LHCN-M2 (cell line): Measurements from ENCODE around the gene RTN4R.

DNA sequence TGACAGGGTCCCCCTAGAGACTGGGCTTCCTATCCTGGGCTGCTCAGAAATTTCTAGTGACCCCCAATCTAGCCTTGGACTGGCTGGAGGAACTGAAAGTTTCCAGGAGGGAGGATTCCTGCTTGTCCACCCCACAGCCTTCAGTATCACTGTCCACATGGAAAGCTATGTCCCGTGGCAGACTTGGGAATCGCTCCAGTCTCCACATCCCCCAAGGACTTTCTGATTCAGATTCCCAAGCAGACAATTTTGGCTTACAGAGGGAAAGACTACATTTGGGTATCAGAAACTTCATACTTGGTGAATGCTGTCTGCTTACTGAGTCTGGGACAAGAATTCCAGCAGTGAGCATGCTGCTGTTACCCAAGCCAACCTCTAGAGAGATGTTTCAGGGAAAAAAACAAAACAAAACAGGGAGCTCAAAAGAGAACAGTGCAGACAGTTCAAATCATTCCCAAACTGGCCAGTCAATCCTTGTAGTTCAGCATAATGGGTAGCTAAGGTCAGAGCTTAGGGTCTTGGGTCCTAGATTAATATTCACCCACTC lies 9.2 kb upstream of the MICAL3 start:
- RAMPAGE, long total RNA, result no peak

DNA sequence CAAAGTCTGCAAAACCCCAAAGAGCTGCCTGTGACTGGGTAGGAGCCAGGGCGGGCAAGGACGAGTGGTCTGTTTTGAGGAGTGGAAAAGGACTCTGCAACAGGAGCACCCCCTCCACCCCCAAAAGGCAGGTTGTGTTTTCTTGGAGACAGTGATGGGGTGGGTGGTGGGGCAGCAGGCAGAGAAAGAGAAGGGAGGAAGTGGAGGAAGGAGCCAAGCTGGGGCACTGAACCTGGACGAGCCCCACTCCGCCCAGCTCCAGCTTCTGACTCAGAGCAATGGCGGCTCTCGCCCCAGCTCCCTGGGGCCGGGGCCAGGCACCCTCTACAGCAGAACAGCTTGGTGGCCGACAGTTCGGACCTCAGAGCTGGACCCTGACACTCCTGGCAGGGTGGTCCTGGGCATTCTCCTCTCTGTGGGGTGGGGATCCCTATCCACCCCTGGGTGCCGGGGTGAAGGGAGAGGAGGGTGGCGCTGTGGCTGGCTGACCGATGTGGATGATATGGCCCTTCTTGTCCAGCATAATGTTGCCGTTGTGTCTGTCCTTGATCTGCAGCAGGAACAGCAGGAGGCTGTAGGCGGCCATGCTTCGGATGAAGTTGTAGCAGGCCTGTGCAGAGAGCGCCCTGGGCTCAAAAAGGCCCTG lies 9.3 kb downstream of the TMEM191B start:
- RAMPAGE, long total RNA, result no peak

- RAMPAGE, long total RNA, result no peak
These were observed 6.8 kb downstream of the PRODH start for GRCh38 chr22:18929407-18929653.

DNA sequence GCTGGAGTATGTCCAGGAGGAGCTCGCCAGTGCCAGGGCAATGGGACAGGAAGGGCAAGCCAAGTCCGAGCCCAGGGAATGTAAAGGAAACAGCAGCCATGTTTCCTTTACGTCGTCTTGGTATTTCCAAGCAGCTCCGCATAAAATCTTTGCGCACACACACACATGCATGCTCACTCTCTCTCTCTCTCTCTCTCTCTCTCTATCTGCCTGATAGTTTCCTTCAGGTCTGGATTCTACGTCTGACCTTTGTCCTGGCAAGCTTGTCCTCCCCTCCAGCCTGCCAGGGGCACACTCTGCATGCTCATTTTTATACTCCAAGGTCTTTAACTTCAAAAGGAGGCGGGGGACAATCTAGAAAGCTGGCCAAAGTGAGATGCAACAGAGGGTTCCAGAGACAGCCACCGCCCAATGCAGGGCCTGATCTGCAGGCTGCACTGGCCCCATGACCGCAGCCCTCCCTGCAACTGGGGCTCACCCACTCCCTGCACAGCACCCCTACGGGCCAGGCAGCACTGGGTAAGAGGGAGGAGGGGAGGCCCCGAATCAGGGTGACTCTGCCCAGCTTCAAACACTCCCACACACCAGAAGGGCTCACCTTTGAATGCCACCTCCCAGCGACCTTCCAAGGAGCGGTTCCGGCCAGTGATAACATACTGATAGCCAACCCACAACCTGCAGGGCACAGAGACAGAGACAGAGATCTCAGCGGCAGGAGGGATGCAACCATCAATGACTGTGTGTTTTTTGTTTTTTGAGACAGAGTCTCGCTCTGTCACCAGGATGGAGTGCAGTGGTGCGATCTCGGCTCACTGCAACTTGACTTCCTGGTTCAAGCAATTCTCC lies 59.4 kb downstream of the DGCR2 start:
- RAMPAGE, long total RNA, result no peak

GRCh38 chr22:19104237-19104876 lies 17.9 kb downstream of the DGCR2 start:
- RAMPAGE, long total RNA, result no peak

- RAMPAGE, long total RNA, result no peak
These were observed 293 bp upstream of the DGCR2 start for GRCh38 chr22:19122514-19122895.

DNA sequence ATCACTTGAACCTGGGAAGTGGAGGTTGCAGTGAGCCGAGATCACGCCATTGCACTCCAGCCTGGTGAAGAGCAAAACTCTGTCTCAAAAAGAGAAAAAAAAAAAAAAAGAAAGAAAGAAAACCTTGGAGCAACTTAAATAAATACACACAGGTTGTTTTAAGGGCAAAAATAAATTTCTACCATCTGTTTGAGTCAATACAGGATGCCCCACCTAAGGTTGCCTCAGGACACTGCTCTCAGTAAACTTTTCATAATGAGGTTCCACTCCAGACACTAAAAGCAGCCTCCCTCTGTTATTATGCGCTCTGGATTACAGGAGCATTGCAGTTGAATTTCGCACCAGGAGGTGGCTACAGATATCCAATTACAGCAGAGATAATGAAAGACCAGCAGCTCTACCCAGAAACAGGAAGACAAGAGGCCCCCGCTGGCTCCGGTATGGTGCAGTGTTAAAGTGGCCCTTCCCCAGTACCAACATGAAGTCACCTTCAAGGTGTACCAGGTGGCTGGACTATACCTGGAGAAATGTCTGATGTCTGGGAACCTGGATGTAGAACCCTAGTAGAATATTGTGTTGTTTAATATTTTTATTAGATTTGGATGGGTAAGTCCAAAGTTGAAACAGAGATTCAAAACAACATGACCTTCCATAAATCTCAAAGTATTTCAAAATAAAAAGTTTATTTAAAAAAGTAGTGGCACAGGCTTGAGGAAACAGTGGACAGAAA lies 39.4 kb upstream of the SLC25A1 start:
- RAMPAGE, long total RNA, result no peak

DNA sequence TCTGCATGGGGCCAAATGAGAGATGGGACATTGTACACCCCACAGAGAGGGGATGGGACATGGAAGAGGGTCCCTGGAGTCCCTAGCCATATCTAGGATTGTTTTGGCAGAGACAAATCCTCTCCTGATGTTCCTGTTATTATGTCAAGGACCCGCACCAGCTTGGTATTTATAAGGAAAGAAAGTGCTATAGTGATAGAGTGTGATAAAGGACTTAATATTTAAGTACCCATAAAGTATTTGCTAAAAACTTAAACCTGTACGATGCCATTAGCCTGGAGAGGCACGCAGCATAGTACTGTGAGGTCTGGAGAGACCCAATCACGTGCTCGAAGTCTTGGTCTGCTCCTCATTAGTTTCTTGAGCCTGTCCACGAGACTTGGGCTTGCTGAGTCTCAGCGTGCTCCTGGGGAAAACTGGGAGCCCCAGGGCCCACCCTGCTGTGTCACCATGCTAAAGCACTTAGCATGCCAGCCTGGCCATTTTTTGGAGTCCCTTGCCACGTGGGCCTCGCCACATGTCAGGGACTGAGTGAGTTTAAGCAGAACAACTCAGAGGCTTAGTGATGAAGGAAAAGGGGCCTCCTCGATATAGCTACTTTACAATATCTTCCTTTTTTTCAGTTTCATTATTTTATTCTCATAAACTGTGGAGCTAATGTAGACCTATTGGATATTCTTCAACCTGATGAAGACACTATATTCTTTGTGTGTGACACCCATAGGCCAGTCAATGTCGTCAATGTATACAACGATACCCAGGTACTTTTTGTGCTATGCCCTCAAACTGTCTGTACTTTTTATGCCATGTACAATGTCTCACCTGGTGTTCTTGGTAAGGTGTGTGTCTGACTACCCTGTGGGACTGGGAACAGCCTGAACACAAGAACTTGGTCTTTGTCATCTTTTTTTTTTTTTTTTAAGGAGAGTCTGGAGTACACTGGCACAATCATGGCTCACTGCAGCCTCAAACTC lies 2.6 kb downstream of the CDC45 start:
- RAMPAGE, long total RNA, result no peak

DNA sequence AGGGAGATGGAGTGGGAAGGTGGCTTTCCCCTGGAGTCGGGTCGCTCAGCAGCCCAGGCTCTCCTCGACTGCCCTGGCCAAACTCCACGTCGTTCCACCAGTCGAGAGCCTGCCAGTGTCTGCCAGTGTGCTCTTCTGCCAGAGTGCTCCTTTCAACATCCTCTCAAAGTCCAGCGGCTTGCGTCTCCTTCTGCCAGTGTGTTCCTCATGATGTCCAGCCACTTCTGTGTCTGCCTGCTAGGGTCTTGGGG lies 62.6 kb upstream of the CLDN5 start:
- RAMPAGE, long total RNA, result no peak

DNA sequence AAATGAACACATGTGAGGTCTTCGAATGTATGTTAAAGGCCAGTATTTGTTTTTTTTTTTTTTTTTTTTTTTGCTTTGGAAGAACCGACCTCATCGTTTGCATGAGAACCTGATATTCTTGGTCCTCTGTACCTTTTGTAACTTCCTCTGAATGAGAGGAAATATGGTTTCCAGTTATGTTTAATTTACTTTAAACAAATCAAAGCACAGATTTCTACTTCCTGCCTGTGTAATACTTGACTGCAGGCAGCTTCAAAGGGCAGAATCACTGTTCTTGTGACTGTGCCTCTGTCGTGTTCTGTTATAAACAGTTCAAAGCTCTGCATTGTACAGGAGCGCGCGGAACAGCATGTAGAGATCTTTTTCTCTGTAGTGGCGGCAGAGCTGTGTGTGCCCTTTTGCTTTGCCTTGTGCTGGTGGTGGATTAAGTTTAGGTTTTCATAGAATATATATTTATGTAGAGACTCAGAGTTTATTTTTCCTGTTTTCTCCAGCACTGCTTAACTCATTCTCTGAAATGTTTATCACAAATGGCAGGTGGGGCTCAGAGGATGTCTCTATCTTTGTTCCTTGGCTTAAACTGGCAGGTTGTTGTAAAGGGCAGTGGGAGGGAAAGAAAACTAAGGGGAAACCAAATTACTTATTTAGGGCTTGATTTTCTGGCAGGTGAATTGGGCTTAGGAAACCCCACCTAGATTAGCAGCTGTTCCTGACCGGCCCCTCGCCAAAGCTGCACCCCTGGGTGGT lies 73.3 kb upstream of the CLDN5 start:
- RAMPAGE, long total RNA, result no peak

- RAMPAGE, long total RNA, result no peak
These were observed 81.2 kb upstream of the CLDN5 start for GRCh38 chr22:19605375-19605915.

GRCh38 chr22:19730623-19731297 lies 7.4 kb downstream of the GP1BB start:
- RAMPAGE, long total RNA, result no peak

GRCh38 chr22:19759006-19760337 lies 1.1 kb upstream of the TBX1 start:
- RAMPAGE, long total RNA, result no peak

GRCh38 chr22:19988731-19989465 lies 27.7 kb downstream of the ARVCF start:
- RAMPAGE, long total RNA, result no peak

DNA sequence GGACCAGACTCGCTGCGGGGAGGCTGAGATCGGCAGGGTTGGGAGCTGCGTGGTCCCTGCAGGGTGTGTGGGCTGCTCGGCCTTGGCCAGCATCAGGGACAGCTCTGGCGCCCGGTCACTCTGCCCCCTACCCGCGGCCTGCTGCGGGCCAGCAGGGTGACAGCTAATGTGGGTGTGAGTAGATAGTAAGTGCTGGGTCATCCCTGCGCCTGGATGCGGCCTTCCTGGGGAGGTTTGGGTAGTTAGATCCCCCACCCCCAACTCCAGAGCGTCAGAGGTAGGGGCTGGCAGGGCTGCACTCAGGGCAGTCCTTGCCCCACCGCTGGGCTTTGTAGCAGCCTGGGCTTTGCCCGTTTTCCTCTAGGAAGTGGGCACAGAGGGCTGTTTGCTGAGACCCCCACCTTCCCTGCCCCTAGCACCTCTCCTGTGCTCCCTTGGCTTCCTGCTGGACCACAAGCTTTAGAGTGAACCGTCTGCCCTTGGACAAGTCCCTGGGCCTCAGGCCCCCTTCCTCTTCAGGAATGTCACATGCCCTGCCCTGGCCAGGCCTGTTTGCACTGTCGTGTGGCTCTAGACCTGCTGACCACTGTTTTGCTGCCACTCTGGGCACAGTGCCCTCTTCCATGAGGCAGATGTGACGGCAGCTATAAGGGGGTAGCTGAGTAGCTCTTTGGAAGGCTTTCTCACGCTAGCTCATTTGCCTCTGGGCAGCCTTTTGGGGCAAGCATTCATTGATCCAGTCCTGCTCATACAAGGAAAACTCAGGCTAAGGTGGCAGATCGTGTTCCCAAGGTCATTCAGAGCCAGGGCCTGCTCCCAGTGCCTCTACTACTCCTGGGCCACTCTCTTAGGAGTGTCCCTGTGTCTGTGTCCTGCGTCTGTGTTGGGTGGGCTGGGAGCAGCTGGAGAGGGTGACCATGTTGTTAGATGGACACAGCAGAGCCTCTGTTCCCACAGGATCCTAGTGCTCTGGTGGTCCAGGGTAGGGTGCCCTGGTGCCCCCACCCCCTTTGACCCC lies 831 bp downstream of the TANGO2 start:
- RAMPAGE, long total RNA, result no peak

DNA sequence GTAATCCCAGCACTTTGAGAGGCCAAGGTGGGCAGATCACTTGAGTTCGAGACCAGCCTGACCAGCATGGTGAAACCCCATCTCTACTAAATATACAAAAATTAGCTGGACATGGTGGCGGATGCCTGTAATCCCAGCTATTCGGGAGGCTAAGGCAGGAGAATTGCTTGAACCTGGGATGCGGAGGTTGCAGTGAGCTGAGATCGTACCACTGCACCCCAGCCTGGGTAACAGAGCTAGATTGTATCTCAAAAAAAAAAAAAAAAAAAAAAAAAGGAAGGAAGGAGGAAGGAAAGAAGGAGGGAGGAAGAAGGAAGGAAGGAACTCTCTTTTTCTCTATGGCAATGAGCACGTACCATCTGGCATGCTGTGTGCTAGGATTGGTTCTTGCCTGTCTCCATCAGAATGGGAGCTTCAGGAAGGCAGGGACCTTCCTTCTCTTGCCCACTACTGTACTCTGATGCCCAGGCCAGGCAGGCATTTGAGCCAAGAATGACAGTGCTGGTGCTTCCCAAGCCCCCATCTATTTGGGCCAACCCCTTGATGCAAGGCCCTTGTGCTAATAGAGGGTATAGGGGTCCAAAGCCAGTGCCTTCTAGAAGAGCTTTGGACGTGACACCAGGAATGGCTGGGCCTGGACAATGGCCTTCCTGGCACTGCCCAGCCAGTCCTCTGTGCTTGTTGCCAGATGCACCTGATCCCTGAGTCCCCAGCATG lies 10.7 kb upstream of the DGCR8 start:
- RAMPAGE, long total RNA, result no peak

DNA sequence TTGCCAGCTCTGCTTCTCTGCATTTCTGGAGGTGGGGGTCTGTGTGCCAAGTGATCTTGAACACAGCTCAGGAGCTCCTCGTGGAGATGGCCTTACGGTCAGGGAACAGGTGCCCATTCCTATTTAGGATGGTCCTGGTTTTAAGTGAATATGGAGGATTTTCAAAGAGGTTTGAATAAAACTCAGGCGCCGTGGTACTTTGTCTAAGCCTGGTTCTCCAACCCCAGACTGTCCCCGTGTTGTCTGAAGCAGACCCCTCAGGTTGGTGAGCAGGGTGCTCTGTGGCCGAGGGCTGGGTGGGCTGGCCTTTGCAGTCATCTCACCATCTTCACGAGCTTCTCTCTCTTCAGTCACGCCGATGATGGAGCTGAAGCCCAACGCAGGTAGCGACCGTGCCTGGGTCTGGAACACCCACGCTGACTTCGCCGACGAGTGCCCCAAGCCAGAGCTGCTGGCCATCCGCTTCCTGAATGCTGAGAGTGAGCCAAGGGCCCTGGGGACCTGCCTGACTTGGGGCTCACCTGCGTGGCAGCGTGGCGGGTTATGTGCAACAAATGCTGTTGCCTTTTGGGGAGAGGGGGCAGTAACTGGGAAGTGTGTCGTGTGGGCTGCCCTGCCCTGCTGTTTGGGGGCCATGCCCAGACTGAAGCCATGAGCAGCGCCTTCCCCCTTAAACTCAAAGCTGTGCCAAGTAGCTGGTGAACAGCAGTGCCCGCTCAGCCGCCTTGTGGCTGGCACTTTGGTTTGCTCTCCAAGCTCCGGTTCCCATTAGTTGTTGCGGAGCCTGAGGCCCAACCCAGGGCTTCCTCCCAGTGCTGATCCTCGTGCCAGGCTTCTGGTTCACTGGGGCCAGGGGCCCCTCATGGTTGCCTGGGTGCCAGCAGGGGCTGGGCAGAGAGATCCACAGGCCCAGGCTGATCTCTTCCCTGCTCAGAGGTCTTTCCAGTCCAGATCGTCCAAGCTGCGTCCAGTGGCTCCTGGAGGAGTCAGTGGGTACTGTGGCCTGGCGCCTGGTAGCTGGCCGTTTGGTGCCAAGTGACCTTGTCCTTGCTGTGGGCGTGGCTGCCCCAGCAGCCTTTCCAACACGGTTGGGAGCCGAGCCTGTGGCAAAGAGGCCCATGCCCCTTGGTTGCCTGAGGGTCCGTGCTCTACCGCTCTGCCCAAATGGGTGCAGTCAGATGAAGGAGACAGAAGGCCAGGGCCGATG lies 6.2 kb upstream of the ZDHHC8 start:
- RAMPAGE, long total RNA, result no peak

- RAMPAGE, long total RNA, result no peak
These were observed at the start of gene RTN4R for GRCh38 chr22:20267595-20268751. Gene RTN4R (minus strand): TSS chr22:20268318.

- RAMPAGE, long total RNA, result no peak
These were observed 18.9 kb upstream of the RTN4R start for GRCh38 chr22:20286953-20287565.

- RAMPAGE, long total RNA, result no peak
These were observed 9.2 kb downstream of the SCARF2 start for GRCh38 chr22:20428335-20428916.